ENCODE results near the genes XYLT2 and SPATA20.

DNA sequence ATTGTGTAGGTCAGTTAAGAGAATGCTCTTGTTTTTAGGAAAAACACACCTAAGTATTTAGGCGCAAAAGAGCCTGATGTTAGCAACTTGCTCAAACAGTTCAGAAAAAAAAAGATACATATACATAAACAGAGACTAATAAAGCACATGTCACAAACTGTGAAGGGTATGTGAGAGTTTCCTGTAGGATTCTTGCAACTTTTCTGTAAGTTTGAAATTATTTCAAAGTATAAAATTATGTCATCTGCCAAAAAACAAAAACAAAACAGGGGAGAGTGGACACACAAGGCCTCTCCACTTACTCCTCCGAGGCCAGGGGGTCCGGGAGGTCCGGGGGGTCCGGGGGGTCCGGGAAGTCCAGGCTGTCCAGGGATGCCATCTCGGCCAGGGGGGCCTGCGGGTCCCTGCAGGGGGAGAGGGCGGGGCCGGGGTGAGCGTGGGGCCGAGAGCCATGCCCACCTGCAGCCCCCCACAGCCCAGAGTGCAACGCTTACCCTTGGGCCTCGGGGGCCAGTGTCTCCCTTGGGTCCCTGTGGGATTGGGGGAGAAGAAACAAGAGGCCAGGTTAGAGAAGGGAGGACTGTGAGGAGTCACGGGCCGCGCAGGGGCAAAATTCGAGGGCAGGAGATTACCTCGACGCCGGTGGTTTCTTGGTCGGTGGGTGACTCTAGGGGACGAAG is 2.4 kb downstream of the COL1A1 start:
- PRO-cap, result no peak
CAGE:
- cytosol, long polyA minus RNA, result no peak
- cytosol, long polyA plus RNA, result no peak
- long polyA plus RNA, result no peak
- nucleus, long polyA minus RNA, result no peak
- nucleus, long polyA plus RNA, result no peak

DNA sequence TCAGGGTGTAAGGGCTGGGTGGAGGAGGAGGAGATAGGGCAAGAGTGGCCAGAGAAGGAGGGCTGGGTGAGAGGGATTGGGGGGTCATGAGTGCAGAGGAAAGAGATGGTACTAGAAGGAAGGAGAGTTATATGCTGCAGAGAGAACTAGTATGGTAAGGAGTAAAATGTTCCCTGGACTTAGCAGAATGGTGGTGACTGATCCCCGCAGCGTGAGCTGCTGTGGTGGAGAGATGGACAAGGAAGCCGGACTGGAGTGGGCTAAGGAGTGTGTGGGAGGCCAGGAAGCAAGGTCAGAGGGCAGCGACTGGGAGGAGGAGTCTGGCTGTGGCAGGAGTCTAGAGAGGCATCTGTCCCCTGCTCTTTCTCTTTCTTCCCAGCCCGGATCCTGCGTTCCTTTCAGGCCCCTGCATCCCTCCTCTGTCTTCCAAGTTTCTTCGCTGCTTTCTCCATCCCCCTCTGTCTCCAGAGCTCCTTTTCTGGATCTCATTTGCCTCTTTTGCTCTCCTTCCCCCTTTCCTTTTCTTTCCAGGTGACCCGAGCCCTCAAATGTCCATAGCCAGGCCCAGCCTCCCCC is 4.0 kb upstream of the COL1A1 start:
- PRO-cap, result no peak
CAGE:
- cytosol, long polyA minus RNA, result no peak
- cytosol, long polyA plus RNA, result no peak
- long polyA plus RNA, result no peak
- nucleus, long polyA minus RNA, result no peak
- nucleus, long polyA plus RNA, result no peak

- PRO-cap, result no peak
CAGE:
- cytosol, long polyA minus RNA, result no peak
- cytosol, long polyA plus RNA, result no peak
- long polyA plus RNA, result no peak
- nucleus, long polyA minus RNA, result no peak
- nucleus, long polyA plus RNA, result no peak
Observed at GRCh38 chr17:50276655-50277238, 2.5 kb downstream of the TMEM92 start.

DNA sequence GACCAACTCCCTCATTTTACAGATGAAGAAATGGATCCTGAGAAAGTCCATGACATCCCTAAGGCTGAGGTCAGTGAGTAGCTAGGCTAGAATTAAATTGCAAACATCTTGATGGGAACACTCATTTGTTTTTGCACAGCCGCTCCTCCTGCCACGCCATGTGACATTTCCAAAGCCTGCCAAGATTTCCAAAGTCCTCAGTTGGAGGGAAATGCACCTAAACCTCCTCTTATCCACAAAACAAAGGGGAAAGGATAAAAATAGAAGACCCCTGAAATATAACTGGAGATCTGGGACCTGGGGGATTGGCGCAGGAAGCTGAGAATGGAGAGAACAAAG is 15.0 kb downstream of the TMEM92 start:
- PRO-cap, result no peak
CAGE:
- cytosol, long polyA minus RNA, result no peak
- cytosol, long polyA plus RNA, result no peak
- long polyA plus RNA, result no peak
- nucleus, long polyA minus RNA, result no peak
- nucleus, long polyA plus RNA, result no peak

GRCh38 chr17:50345552-50345991 is 354 bp upstream of the XYLT2 start:
- PRO-cap, result bidirectional peak, plus-strand start at chr17:50346105, minus-strand start at chr17:50345934
CAGE:
- cytosol, long polyA minus RNA, result no peak
- cytosol, long polyA plus RNA, result no peak
- long polyA plus RNA, result no peak
- nucleus, long polyA minus RNA, result no peak
- nucleus, long polyA plus RNA, result no peak

DNA sequence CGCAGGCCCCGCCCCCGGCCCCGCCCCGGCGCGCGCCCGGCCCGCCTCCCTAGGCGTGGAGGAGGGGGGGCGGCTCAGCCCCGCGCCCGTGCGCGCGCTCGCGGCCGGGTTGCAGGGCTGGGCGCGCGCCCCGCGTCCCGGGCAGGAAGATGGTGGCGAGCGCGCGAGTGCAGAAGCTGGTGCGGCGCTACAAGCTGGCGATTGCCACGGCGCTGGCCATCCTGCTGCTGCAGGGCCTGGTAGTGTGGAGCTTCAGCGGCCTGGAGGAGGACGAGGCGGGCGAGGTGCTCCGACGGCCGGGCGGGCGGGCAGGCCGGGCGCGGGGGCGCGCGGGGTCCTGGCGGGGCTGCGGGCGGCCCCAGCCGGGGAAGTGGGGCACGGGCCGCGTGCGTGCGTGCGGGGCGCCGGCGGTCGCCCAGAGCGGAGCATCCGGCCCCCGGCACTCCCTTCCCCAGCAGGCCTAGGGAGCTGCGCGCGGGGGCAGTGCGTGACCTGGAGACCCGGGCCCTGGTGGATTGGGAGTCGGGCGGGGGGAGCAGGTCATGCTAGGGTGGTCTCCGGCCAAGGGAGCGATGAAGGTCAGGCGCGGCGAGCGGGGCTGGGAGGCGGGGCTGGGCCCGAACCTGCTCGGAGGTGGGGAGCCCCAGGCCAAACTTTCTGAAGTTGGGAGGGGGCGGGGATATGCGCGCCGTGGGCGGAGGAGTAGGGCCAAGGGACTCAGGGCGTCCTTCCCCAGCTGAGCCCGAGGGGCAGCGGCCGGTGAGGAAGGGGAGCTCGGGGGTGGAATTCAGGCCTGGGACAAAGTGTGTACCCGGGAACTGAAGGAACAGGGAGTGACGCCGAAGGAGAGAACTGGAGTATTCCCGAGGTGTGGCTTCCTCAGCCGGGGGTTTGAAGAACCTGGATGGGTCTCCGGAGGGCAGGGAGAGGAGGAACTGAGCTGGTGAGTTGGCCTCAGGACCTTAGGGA is at the start of gene XYLT2:
TSS of gene XYLT2 (plus strand) at position 135 of the 969 bp plus-strand sequence.
- PRO-cap, result bidirectional peak, plus-strand start at position 114 of the sequence, minus-strand start outside the sequence; bidirectional peak, plus-strand start at position 399 of the sequence, minus-strand start at position 381 of the sequence
CAGE:
- cytosol, long polyA minus RNA, result start-site peak on the plus strand centred at position 126 of the sequence, 38 bp wide, 28 reads
- cytosol, long polyA plus RNA, result no peak
- long polyA plus RNA, result no peak
- nucleus, long polyA minus RNA, result start-site peak on the plus strand centred at position 142 of the sequence, 14 bp wide, 164 reads
- nucleus, long polyA plus RNA, result no peak

DNA sequence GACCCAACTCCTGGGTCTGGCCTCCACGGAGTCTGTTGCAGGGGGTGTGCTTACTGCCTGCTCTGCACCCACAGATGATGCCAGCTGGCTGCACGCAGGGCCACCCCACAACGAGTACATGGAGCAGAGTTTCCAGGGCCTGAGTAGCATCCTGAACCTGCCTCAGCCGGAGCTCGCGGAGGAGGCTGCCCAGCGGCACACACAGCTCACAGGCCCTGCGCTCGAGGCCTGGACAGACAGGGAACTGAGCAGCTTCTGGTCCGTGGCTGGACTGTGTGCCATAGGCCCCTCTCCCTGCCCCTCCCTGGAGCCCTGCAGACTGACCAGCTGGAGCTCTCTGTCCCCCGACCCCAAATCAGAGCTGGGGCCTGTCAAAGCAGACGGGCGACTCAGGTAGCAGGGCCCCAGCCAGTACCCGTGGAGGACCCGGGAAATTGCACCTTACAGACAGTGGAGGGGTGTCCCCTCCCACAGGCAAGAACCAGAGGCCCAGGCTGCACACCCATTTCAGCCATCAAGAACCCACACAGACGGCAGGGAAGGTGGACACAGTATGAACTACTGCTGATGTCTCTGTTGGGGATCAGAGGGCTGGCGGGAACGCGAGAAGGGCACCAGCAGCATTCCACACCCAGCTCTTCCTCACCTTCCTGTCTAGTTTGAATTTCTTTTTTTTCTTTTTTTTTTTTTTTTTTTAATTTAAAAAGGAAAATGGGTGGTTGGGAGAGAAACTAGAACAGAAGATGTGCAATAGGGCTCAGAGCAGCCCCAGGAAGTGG is 12.9 kb downstream of the MRPL27 start:
- PRO-cap, result no peak
CAGE:
- cytosol, long polyA minus RNA, result start-site peak on the plus strand centred at position 655 of the sequence, 7 bp wide, 12 reads
- cytosol, long polyA plus RNA, result no peak
- long polyA plus RNA, result no peak
- nucleus, long polyA minus RNA, result no peak
- nucleus, long polyA plus RNA, result no peak

DNA sequence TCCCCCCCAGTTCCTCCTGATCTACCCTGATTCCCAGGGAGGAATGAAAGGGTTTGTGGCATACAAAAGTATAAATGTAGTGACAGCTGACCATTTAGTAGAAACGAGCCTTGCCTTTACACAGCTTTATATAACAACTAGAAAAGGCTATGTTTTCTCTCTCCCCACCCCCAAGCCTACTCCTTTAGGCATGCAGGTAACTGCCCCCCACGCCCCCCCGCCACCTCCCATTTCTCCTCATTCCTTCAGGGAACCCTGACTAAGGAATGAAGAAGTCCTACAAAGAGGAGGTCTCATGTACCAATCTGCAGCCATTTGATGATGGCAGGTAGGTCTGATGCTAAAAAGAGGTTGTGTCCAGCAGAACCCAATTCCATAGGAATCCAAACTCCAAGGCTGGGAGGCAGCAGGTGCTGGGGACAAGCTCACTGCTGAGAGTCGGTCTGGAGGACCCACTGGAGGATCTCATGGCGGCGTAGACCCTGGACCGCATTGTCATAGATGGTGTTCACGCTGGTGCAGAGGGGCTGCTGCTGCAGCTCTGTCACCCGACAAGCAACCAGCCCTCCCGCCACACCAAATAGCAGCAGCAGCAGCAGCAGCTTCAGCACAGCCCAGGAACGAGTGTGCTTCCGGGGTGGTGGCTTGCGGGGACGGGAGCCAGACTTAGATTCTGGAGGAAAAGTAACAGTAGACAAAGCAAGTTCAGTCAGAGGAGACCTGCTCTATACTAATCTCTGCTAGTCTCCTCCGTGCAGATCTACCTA is 9.7 kb downstream of the EME1 start:
- PRO-cap, result no peak
CAGE:
- cytosol, long polyA minus RNA, result no peak
- cytosol, long polyA plus RNA, result no peak
- long polyA plus RNA, result no peak
- nucleus, long polyA minus RNA, result no peak
- nucleus, long polyA plus RNA, result no peak

DNA sequence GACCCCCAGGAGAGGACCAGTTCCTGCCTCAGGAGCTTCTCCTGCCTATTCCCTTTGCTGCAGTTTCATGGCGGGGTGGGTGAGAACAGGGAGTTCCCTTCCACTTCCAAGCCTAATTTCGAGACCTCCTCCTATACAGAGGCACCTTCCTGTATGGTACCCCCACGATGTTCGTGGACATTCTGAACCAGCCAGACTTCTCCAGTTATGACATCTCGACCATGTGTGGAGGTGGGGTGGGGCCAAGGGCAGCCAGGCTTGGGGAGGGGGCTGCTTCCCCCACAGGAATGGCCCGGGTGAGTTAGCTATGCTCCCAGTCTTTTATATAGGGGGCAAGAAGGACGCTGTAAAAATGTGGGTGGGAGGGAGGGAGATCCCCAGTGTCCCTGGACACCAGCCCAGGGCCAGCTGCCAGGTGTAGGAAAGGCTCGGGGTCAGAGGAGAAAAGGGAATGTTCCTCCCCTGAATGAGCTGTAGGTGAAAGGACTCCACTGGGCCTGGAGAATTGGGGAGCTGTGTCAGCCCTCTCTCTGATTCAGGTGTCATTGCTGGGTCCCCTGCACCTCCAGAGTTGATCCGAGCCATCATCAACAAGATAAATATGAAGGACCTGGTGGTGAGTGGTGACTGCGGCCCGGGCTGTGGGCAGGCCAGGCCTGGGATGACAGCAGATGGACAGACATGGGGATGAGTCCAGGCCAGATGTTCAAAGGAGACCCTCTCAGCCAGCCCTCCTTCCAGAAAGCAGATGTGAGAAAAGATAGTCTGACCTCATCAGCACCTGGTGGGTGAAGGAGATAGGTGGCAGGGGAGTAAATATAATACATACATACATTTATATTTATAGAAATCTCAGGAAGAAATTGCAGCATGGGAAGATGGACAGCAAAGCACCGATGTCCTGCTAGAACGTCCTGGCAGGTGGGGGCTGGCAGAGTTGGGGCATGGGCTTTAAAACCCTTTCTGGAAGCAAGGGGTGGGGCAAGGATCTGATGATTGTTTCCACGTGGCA is 4.7 kb downstream of the CHAD start:
- PRO-cap, result no peak
CAGE:
- cytosol, long polyA minus RNA, result no peak
- cytosol, long polyA plus RNA, result no peak
- long polyA plus RNA, result no peak
- nucleus, long polyA minus RNA, result no peak
- nucleus, long polyA plus RNA, result no peak

DNA sequence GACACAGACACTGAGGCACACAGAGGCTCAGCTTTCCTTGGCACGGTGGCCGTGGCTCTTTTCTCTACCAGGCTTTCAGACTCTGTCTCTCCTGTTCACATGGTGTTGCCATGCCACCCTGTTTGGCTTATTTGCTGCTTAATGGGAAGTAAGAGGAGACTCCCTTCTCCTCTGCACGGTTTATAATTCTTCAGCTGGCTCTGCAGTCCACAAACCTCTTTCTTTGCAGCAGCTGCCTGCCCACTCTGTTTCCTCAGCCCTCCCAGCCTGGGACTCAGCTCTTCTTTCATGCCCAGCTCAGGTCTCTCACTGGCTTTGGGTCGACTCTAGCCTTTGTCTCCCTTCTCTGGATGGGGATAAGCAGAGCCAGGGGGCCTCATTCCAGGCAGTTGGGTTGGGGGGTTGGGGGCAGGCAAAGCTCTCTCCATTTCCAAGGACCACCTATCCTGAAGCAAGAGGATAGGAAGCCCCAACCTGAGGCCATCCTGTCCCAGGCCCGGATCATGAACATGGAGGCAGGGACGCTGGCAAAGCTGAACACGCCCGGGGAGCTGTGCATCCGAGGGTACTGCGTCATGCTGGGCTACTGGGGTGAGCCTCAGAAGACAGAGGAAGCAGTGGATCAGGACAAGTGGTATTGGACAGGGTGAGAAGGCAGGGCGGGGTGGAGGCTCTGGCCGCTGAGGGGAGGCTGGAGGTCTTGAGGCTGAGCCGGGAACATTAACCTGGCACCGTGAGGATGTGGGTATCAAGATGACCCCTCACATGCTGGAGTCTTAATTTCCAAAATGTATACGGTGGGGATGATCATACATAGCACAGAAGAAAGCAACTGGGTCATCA is 3.5 kb upstream of the CHAD start:
- PRO-cap, result no peak
CAGE:
- cytosol, long polyA minus RNA, result no peak
- cytosol, long polyA plus RNA, result no peak
- long polyA plus RNA, result no peak
- nucleus, long polyA minus RNA, result no peak
- nucleus, long polyA plus RNA, result no peak

GRCh38 chr17:50518512-50519219 is 10.4 kb downstream of the MYCBPAP start:
- PRO-cap, result no peak
CAGE:
- cytosol, long polyA minus RNA, result no peak
- cytosol, long polyA plus RNA, result no peak
- long polyA plus RNA, result no peak
- nucleus, long polyA minus RNA, result no peak
- nucleus, long polyA plus RNA, result no peak

DNA sequence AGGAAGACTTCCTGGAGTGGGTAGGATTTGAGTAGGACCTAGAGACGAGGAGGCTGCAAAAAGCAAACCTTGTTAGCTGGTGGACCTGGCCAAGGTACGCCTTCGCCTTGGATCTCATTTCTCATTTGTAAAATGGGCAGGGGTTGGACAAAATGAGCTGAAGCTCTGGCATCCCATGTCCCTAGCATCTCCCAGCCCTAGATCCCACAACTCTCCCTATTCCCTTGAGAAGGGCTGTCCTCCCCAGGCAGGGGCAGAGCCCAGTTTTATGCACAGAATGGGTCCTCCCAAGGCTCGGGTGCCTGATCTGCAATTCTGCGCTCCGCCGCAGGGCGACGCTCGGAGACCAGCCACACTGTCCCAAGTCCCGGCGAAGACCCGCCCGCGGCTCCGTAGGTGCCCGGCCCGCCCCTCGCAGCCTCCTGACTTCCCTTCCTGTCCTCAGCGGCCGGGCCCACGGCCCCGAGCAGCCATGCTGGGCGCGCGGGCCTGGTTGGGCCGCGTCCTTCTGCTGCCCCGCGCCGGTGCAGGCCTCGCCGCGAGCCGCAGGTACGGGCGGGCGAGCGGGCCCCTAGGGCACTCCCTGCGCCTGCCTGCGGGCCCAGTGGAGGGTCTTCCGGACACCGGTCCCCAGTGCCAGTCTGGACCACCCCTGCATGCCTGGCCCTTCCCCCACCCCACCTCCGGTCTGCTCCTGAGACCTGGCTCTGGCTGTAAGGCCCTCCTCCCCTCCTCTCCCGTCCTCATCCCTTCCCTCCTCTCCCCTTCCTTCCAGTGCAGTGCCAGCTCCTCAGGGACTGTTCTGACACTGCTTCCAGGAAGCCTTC is at the start of gene SPATA20:
TSS of gene SPATA20 (plus strand) at position 438 of the 827 bp plus-strand sequence.
- PRO-cap, result unidirectional peak, plus-strand start at position 444 of the sequence
CAGE:
- cytosol, long polyA minus RNA, result start-site peak on the plus strand centred at position 452 of the sequence, 28 bp wide, 16 reads
- cytosol, long polyA plus RNA, result start-site peak on the plus strand centred at position 454 of the sequence, 32 bp wide, 111 and 198 reads in 2 replicates
- long polyA plus RNA, result start-site peak on the plus strand centred at position 454 of the sequence, 32 bp wide, 329 and 83 reads in 2 replicates
- nucleus, long polyA minus RNA, result start-site peak on the plus strand centred at position 454 of the sequence, 28 bp wide, 189 reads
- nucleus, long polyA plus RNA, result start-site peak on the plus strand centred at position 454 of the sequence, 33 bp wide, 527 and 389 reads in 2 replicates

GRCh38 chr17:50551802-50552283 is 4.9 kb downstream of the SPATA20 start:
- PRO-cap, result no peak
CAGE:
- cytosol, long polyA minus RNA, result no peak
- cytosol, long polyA plus RNA, result no peak
- long polyA plus RNA, result no peak
- nucleus, long polyA minus RNA, result no peak
- nucleus, long polyA plus RNA, result no peak

DNA sequence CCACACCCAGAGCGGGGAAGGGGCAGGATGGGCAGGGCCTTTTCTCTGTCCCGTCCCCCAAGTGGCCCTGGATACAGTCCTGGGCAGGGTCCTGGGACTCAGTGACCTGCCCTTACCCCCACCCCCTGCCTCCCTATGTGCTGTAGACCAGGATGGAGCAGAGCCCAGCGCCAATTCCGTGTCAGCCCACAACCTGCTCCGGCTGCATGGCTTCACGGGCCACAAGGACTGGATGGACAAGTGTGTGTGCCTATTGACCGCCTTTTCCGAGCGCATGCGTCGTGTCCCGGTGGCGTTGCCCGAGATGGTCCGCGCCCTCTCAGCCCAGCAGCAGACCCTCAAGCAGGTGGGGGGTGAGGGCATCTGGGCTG is 6.4 kb upstream of the CACNA1G start:
- PRO-cap, result no peak
CAGE:
- cytosol, long polyA minus RNA, result no peak
- cytosol, long polyA plus RNA, result no peak
- long polyA plus RNA, result no peak
- nucleus, long polyA minus RNA, result no peak
- nucleus, long polyA plus RNA, result no peak

- PRO-cap, result no peak
CAGE:
- cytosol, long polyA minus RNA, result no peak
- cytosol, long polyA plus RNA, result no peak
- long polyA plus RNA, result no peak
- nucleus, long polyA minus RNA, result no peak
- nucleus, long polyA plus RNA, result no peak
Observed at GRCh38 chr17:50583626-50584474, 23.3 kb downstream of the CACNA1G start.

- PRO-cap, result bidirectional peak, plus-strand start at chr17:50639531, minus-strand start at chr17:50639331
CAGE:
- cytosol, long polyA minus RNA, result no peak
- cytosol, long polyA plus RNA, result no peak
- long polyA plus RNA, result no peak
- nucleus, long polyA minus RNA, result no peak
- nucleus, long polyA plus RNA, result no peak
Observed at GRCh38 chr17:50638495-50639672, 4.2 kb downstream of the ABCC3 start.

GRCh38 chr17:50640810-50641282 is 6.2 kb downstream of the ABCC3 start:
- PRO-cap, result no peak
CAGE:
- cytosol, long polyA minus RNA, result no peak
- cytosol, long polyA plus RNA, result no peak
- long polyA plus RNA, result no peak
- nucleus, long polyA minus RNA, result no peak
- nucleus, long polyA plus RNA, result no peak

DNA sequence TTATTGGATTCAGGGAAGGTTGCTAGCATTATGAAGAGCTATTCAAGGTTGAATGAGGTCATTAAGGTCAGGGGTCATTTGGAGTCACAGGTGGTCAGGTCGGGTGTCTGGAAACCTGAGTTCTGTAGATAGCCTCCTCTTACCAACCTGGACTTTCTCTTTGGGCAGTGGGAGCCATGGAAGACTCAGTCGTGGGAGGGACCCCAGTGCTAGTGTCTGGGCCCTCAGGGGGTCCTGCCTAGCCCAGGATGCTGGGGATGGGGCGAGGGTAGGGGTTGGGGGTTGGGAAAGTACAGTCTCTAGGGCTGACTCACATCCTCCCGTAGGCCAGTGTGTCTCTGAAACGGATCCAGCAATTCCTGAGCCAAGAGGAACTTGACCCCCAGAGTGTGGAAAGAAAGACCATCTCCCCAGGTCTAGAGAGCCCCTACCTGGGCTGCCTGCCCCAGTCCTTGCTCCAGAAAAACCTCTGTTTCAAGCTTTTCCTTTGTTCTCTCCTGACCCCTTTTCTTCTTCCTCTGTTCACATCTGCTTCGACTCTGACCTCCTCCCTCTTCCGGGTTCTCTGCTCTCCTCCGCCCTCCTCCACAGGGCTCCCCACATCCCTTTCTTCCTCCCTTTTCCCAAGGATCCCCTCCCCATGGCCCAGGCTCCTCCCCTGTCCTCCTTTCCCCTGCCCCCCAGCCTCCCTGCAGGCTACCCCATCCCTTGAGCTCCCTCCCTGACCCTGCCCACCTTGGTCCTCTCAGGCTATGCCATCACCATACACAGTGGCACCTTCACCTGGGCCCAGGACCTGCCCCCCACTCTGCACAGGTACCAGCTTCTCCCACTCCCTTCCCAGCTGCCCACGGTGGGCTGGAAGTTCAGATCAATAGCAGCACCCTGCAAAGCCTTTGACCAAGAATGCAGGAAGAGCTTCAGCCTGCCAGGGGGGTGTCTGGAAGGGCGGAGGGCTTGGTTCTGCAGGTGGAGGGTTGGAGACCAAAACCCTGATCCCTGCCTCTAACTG is 33.7 kb downstream of the ABCC3 start:
- PRO-cap, result unidirectional peak, plus-strand start at position 330 of the sequence; unidirectional peak, plus-strand start at position 374 of the sequence; bidirectional peak, plus-strand start at position 564 of the sequence, minus-strand start at position 567 of the sequence
CAGE:
- cytosol, long polyA minus RNA, result no peak
- cytosol, long polyA plus RNA, result no peak
- long polyA plus RNA, result no peak
- nucleus, long polyA minus RNA, result no peak
- nucleus, long polyA plus RNA, result no peak

DNA sequence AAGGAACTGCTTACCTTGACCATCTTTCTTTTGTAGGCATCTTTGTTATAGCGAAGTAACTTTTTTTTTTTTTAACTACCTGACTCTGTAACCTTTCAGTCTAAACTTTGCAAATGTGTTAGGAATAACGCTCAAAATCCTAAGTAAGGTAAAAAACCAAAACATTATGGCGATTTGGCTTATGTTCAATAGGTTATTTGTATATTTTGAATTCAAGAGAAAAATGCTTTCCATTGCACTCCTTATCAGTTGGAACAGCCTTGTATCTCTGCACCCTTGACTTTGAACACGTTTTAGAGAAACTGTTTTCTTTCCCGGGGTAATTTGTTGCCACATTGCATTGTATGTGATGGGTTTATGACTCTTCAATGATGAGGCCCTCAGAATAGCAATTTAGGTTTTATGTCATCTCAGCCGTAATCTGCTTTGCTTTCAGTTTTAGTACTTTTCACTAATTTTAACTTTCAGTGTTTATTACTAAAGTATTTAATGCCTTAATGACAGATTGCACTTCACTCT is 1.7 kb downstream of the LUC7L3 start:
- PRO-cap, result no peak
CAGE:
- cytosol, long polyA minus RNA, result no peak
- cytosol, long polyA plus RNA, result no peak
- long polyA plus RNA, result no peak
- nucleus, long polyA minus RNA, result no peak
- nucleus, long polyA plus RNA, result no peak

GRCh38 chr17:50740906-50741470 is 21.6 kb downstream of the LUC7L3 start:
- PRO-cap, result no peak
CAGE:
- cytosol, long polyA minus RNA, result no peak
- cytosol, long polyA plus RNA, result start-site peak on the plus strand at chr17:50741106-50741206, 184 and 164 reads in 2 replicates
- long polyA plus RNA, result no peak
- nucleus, long polyA minus RNA, result no peak
- nucleus, long polyA plus RNA, result start-site peak on the plus strand at chr17:50741105-50741246, 700 and 1,549 reads in 2 replicates